ENCODE data around the genes MAP2 and ACADL.

GRCh38 chr2:207513869-207514415 lies 15.8 kb upstream of the CREB1 start:
- PRO-cap: no peak

DNA sequence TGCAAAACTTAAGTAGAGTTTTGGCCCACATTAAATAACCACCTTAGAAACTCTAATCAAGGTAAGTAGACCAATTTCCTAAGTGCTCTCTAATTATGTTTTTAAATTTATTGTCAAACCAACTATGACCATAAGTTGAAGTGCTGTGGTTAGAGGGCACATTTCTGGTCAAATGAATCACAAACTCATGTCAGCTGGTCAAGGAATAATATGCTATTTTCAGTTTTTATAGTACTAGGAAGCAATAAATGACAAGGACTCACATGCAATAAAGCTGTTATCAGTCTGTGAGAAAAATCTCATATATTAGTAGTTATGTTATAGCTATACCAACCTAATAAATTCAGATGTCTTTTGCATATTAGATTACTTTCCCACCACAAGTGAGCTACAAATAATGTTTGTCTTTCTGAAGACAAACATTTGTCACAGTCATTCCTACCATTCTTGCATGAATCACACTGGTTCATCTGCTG lies 27.6 kb upstream of the CCNYL1 start:
- PRO-cap: no peak

DNA sequence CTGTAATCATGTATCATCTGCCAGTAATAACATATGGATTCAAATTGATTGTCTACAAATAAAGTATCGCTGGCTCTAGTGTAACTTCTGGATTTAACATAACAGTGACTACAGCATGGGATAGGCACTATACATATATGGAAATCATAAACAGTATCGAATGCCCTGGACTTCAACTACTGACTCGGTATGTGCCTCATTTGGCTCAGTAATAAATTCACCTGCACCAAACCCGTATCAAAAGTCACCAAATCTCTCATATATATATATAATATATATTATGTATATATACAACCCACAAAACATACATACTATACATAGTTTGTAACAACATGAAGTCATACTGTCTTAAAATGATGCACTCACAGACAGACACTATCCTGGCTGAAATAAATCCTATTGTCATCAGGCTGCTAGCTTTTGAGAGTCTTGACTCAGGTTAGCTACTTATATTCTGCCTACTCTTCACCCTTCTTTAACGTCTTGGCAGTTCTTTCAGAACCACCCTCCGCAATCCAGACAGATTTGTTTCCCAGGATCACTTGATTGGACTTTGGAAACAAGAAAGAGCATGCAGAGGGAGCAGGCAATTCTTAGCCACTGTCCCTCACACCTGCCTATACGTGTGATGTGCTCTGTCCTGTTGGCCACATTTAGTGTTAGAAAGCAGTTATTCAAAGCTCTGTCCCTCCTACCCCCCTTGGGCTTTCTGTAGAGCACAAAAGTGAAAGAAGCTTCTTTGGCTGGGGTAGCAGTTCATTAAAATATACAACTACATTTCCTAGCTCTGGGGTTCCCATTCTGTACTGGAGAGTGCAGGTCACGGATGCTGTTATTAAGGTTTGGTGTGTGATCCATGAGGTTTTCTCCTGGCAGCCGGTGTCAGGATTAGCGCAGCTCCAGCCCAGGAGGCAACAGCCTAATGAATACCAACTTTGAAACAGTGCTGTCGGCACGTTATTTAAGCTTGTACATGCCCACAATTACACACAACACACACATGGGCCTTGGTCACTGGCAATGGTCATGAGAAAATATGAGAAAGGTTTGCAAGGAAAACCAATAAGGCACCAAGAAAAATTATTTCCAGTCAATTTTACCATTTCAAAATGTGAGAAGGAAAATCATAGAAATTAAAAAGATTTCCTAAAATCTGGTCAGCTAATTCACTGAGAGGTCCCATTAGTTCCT lies 6.4 kb downstream of the FZD5 start:
- PRO-cap: no peak

GRCh38 chr2:207831722-207832408 lies 62.2 kb upstream of the FZD5 start:
- PRO-cap: no peak

DNA sequence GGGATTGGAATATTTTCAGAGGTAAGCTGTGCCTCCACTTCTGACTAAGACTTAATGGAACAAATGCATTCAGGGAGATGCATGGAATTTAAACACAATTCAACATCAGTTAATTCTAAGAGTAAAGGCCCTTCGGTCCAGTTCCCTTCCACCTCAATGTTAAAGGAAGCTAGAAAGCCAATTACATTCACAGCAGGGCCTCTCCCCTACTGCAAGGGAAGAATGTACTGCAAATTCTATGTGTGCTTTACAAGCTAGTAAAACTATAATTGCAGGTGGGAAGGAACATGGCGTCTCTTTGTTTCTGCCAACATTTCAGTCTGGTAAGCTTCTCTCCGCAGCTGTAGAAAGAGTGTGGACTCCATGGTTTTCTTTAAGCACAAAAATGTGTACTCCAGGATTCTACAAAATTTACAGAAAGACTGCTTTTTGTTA lies 126.8 kb upstream of the FZD5 start:
- PRO-cap: no peak

- PRO-cap: no peak
Observed at GRCh38 chr2:207902692-207903156, 122.6 kb downstream of the PLEKHM3 start.

DNA sequence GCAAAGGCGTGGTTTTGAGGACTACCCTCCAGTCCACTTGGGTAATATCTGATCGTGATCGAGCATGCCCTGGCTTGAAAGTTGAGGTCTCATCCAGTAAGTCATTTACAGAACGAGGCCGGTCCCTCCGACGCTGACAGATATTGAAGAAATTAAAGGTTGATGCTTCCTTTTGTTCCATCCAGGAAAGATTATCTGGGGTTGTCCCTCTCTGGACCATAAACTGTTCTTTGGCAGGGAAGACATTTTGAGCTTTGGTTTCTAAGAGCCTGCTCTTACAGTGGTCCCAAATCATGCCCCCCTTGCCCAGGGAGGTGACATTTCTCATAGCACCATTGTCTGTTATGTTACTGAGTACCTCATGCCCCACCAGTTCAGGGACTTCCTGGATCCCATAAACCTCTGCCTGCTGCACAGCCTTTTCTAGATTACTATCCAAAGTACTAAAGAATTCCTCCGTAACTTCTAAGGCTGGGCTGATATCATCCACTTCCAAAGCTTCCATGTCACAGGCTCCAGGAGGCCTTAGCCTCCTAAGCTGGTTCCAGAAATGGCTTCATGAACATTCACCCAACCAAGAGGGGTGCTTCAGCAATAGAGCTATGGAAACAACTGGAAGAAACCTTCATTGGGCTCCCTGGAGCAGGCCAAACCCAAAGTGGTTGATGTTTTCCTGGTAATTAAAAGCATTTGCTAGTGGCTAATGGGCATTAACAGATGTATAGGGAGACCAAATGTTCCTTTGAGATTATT lies 24.0 kb downstream of the PLEKHM3 start:
- PRO-cap: no peak

DNA sequence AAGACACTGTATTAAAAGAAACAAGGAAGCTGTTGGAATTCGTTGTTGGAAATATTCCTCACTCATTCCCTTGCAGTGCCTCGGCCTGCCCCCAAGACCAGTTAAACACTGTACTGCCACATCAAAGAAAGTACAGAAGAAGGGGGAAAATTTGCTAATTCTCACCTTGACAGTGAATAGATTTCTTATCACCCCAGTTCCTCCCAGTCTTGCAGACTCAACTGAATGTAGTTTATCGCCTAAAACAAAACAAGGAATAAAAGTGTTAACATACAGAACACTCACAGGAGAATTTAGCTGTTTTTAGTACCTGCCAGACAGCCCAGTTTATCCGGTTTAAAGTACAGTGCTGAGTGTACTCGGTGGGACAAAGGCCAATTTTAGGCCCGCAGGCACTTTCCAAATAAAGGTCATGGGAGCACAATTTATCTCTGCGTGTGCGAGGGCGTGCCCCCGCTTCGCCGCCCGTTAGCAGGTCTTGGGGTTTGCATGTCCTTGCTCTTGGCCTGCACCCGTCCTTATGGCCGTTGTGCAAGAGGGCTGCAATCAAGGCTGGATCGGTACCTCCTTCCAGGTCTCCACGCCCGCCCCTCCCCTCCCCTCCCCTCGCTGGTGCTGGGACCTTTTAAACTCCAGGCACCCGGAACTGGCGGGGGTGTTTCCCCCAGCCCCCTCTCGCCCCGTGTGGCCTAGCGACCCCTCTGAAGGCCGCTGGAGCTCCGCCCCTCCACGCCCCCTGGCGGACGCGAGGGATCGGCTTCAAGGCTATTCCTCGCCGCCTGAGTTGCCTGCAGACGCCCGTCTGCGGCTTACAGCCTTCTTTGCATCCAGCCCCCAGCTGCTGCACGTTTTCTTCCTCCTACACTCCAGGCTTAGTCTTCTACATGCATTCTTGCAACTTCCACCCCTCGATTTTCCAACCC lies 889 bp downstream of the IDH1 start:
- PRO-cap: no peak

DNA sequence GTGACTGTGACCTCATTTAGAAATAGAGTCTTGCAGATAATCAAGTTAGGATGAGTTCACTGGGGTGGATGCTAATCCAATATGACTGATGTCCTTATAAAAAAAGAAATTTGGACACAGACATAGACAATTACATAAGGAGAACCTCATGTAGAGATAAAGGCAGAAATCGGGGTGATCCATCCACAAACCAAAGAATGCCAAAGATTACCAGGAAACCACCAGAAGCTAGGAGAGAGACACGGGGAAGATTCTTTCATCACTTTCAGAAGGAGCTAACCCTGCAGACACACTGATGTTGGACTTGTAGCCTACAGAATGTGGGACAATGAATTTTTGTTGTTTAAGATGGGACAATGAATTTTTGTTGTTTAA lies 295.7 kb downstream of the PTH2R start:
- PRO-cap: no peak

DNA sequence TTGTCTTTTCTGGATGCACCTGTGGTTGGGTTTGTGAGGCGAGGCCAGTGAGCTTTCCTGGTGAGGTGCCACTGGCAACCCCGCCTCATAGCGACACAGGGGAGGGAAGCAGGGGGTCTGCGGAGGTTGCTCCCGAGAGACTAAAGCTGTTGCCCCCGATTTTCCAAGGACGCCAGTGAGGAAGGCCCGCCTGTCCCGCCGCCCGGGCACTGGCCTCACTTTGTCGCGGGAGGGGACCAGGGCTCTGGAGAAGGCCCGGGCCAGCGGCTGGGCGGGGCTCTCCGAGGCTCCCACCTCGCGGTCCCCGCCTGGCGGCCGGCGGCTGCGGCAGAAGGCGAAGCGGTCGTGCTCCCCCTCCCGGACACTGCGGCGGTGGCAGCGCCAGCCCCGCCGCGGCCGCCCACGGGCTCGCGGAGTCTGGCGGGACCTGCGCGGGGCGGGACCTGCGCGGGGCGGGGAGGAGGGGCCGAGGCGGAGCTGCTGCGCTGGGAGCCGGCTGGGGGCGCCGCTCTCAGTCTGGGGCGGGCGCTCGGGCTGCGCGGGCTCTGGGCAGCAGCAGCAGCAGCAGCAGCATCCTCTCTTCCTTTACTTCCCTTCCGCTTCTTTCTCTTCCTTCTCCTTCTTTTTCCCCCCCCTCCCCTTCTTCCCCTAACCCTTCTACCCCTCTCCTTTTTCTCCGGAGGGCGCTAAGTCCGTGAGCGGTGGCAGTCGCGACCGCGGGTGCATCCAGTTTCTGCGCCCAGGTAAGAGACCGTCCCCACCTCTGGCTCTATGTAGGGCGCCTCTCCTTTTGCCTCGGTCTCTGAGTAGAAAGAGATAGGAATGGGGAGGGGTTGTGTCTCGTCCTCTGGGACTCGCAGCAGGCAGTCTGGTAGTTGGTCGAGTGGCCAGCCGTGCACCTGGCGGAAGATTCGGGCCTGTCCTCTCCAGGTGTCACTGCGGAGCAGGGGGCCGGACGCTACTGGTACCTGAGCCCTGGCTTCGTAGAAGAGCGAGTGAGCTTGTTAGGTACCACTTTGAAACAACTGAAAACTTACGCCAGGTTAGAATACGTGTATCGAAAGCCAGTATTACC lies at the start of gene MAP2:
TSS of gene MAP2 (plus strand) at position 514 of the 1,075 bp plus-strand sequence.
- PRO-cap: unidirectional peak, plus-strand start at position 514 of the sequence

DNA sequence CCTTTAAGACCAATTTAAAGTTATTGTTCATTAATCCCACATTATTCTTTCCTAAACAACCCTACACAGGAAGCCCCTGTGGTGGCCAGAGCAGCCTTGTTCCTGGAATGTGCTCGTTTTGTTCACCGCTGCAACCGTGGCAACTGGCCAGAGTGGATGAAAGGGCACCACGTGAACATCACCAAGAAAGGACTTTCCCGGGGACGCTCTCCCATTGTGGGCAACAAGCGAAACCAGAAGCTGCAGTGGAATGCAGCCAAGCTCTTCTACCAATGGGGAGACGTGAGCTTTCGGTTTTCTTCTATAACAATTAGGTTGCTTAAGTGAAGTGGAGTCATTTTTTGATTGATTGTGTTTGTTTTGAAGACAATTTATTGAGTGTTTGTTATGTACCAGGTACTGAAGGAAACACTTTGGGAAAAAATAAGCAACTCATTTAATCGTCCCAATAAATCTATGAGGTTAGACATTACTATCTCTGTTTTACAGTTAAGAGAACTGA lies 101.1 kb downstream of the UNC80 start:
- PRO-cap: no peak

DNA sequence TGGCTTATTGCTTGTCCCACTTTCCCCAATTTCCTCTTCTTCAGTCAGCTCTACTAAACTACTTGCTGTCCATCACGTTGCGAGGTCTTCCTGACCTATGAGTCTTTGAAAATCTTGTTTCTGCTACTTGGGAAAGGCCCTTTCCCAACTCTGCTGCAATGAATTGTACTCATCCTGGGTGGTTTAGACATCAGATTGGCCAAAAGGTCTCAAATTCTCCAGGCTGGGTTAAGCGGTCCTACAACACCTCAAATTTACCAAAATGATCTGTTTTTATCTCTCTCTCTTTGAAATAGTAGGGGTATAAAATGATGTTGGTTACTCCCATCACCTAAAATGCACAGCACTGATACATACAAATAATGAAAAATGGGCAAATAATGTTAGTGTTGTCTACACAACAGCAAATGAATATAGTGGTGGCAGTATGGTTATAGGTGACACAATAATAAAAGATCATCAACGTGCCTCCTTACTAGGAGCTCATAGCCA lies 17.8 kb downstream of the ACADL start:
- PRO-cap: no peak

GRCh38 chr2:210224536-210225670 lies at the start of gene ACADL:
Gene ACADL, minus strand, starts transcription at chr2:210225447.
- PRO-cap: no peak

DNA sequence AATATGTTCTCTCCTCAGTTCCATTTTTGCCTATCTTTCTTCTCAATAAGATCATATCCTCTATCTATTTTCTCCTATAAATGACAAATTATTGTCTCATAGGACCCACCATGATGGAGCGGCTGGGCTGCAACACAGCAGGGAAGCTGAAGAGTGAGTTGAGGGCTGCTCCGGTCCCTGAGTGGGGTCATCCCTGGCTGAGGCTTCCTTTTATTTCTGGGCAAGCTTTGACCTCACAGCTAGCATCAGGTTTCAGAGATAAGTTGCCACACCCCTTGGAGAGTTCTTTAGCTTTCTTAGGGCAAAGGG lies 11.6 kb downstream of the MYL1 start:
- PRO-cap: no peak

GRCh38 chr2:210477302-210477886 lies 835 bp upstream of the LANCL1 start:
- PRO-cap: no peak

GRCh38 chr2:210620397-210621265 lies 64.2 kb downstream of the CPS1 start:
- PRO-cap: no peak

DNA sequence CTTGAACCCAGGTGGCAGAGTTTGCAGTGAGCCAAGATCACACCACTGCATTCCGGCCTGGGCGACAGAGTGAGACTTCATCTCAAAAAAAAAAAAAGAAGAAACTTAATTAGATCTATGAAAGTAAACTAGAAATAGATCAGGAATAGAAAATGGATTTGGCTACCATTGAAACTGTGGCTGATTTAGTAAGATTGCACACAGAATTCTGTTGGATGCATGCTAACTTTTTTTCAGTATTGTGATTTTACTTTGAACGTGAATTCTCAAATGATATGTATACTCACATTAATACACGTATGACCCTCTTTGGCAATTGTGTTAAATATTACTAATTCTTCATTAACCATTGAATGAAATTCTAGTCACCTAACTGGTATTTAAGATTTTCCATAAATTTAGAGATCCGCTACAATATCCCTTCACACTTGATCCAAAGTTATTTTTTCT lies 394.6 kb downstream of the ERBB4 start:
- PRO-cap: no peak

DNA sequence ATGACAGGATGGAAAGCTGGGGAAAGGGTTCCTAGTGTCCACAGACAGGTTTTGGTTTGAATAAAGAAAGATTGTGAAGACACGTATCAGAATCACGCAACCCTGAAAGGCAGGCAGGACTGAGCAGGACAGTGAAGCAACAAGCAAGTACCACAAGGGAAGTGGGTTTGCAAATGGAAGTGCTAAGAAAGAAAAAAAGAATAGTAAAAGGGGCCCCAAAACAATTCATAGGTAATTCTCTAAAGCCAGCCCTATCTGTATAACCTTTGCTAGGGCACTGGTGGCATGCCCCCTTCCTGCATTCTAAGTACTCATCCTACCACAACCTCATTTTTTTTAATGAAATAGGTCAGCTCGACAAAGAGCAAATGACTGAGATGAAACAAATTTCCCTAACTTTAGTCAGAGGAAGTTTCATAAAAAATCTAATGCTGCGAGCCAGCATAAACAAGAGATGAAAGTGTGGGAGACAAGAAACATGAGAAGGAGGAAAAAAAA lies 32.3 kb downstream of the IKZF2 start:
- PRO-cap: no peak

DNA sequence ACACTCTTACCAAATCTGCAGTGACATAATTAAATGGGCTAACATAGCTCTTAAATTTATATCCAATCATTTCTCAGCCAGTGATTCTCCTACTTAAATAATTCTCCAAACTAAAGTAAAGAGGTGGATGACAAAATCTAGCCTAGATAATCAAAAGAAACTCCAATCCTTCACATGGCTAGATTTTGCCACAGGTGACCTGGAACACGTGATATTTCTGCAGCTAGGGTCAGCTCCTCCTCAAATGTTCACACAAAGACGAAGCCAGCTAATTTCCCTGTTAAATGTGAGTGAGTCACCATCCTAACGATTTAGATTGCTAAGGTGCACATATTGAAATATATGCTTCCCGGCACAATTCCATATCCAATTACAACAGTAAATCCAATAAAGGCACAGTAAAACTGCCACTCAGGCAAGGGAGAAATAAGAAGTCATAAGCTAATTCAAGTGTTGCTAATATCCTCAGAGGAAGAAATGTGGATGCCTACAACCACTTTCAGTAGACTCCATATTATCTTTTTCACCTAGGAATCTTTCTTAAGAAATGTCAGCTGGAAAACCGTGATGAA lies 28.7 kb downstream of the IKZF2 start:
- PRO-cap: no peak

- PRO-cap: no peak
Observed at GRCh38 chr2:215388083-215388616, 47.7 kb downstream of the FN1 start.